Liver (tissue), 9 donors: ENCODE measurements around a stretch of chr11.

DNA sequence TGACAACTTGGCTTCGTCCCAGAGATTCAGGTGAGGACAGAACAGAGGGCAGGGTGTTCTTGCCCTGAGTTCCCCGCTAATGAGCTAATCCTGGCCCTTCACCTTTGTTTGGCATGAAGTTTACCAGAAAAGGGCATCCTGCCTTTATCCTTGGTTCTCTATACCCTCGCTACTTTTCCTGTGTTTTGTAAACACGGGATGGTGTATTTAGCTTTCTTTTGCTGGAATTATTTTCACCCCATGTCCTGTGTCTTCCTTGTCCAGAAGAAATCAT, 10.4 kb upstream of the PLET1 start:
- PRO-cap, 5 experiments, result no peak in any of the 5 experiments
- RAMPAGE, long total RNA, 2 experiments, result no peak in any of the 2 experiments
- RRBS, result no CpG with 5 or more reads among the region's 4 CpGs

DNA sequence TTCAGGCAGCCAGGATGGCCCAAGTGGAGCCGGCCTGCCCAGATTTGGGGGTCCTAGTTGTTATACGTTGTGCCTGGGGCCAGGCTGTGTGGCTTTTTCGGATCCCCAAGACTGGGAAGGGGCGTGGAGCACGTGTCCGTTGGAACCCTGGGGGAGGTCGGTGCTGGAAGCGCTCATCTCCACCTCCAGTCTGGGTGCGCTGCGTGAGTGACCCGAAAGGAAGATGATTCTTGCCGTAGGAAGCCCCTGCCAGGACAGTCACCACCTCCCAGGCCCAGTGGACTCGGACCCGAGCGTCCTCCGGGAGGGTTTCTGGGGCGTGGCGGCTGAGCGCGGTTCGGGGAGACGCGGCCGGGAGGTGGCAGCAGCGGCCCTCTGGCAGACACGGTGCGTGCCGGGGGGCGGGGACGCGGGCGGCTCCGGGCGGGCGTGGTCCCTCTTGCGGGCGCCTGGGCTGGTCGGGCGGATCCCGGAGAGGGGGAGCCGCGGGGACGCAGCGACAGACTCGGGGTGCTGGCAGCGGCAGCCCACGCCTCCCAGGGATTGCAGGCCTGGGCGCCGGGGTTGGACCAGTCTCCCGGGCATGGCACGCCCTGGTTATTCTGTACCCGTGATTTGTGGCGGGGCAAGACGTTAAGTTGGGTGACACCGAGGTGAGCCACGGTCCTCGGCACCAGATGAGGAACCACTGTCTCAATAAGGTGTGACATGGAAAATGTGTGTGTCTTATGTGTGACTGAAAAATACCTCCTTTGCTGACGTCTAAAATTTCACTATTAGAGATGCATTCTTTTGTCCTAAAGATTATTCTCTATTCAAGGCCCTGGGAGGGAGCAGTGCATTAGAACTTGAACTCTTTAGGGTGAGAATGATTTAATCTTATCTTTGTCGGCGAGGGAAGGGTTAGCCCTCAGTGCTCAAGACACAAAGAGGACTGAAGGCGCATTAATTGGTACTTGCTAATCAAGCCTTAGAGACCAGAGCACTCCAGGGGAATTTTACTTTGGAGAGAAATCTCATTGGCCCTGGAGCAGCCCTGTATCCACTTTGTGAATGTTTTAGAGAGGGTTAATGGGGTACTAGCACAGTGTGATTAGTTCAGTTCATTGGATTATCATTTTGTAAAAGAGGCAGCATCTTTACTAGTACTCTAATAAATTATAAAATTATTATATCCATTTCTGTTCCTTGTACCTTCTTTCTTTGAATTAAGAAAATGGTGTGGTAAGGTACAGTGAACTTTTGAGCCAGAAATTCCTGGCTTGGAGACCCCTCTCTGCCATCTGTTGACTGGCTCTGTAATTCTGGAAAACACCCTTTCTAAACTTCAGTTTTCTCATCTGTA, 29.6 kb upstream of the PLET1 start:
- PRO-cap, 5 experiments, result peak in 5 of 5 experiments; most common plus-strand start position 502 of the sequence (in 5)
- RAMPAGE, long total RNA, 2 experiments, result no peak in any of the 2 experiments
- RRBS, result 2% methylated on average over 28 of the region's 61 CpGs

DNA sequence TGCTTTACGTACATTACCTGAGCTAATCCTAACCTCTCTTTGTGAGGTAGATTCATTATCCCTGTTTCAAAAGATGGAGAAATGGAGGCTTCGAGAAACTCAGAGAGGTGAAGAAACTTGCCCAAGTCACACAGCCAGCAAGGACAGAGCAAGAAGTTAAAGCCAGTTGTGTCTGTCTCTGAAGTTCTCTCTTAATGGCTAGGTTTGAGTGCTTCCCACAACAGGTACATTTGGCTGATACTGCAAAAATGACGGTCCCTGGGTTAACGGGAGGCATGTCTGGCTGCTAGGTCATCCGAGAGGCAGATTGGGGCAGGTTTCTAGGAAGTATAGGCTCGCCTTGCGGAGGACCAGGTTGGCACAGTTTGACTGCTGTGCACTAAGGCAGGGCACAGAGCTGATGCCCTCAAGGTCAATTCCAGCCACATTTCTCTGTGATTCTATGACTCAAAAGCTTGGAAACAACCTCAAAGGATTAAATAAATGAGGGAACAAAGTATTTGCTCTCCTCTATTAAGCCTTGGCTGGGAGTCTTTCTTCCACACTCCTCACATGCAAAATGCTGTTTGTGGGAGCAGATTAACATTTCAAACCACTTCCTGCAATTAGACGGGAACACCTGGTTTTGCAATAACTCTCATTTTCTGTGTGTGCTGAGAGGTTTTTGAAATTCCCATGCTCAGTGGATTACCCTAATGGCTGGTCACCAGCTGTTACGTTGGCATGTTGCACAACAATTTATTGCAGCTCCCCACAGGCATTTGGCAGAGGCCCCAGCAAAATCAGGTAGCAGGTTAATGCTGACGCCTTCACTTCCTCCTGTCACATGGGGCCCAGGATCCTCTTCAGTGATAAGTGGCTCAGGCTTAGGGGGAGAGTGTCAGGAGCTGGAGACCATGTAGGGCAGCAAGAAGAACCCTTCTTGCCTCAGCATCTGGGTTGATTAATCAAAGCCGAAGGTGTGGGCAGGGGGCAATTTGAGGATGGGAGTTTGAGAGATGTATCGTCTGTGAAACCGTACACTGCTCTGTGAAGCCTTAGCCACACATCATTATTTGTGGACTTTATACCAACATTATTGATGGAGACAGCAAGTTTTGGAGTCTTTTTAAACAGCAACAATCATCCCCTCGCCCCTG, 61.0 kb upstream of the PLET1 start:
- PRO-cap, 5 experiments, result peak in 5 of 5 experiments; most common plus-strand start position 880 of the sequence (in 2); most common minus-strand start position 561 of the sequence (in 3)
- RAMPAGE, long total RNA, 2 experiments, result no peak in any of the 2 experiments
- RRBS, result no CpG with 5 or more reads among the region's 14 CpGs

- PRO-cap, 5 experiments, result no peak in any of the 5 experiments
- RAMPAGE, long total RNA, 2 experiments, result no peak in any of the 2 experiments
- RRBS, result no CpG with 5 or more reads among the region's 19 CpGs
These were observed 176.6 kb upstream of the NCAM1 start for GRCh38 chr11:112784489-112785058.

- PRO-cap, 5 experiments, result peak in 2 of 5 experiments; most common plus-strand start chr11:113275449 (in 2); most common minus-strand start chr11:113275345 (in 1)
- RAMPAGE, long total RNA, 2 experiments, result no peak in any of the 2 experiments
- RRBS, result no CpG with 5 or more reads among the region's 15 CpGs
These were observed 39.1 kb upstream of the TTC12 start for GRCh38 chr11:113275163-113275748.

GRCh38 chr11:113324400-113325012, 10.1 kb downstream of the TTC12 start:
- PRO-cap, 5 experiments, result no peak in any of the 5 experiments
- RAMPAGE, long total RNA, 2 experiments, result no peak in any of the 2 experiments
- RRBS, result no CpG with 5 or more reads among the region's 6 CpGs

- PRO-cap, 5 experiments, result no peak in any of the 5 experiments
- RAMPAGE, long total RNA, 2 experiments, result no peak in any of the 2 experiments
- RRBS, result no CpG with 5 or more reads among the region's 5 CpGs
These were observed 10.0 kb upstream of the HTR3B start for GRCh38 chr11:113894564-113895051.

DNA sequence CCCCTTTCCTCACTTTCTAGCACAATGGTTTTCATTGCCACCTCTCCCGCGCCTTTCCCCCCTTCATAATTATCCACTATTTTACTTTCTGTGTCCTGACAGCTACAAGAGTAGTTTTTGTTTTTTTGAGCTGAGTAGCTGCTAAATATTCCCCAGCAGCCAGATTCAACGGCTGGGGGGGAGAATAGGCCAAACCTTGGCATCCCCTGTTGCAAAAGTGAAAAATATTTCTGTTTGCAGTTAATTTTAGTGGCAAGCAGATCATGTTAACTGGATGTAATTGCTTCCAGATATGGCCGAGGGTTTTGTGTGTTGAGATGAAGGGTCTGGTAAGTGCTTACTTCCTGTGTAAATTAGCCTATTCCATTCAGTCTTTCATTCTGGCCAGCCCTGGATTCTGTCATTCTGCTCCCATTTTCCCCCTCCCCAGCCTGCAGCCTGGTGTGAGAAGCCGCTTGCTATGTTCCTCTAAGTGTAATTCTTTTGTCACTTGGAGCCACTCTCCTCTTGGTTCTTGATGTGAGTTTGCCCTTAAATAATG, 17.4 kb downstream of the ZBTB16 start:
- PRO-cap, 5 experiments, result no peak in any of the 5 experiments
- RAMPAGE, long total RNA, 2 experiments, result no peak in any of the 2 experiments
- RRBS, result no CpG with 5 or more reads among the region's 5 CpGs

GRCh38 chr11:114082704-114083657, 23.5 kb downstream of the ZBTB16 start:
- PRO-cap, 5 experiments, result peak in 1 of 5 experiments; most common plus-strand start chr11:114083057 (in 1); most common minus-strand start chr11:114082954 (in 1)
- RAMPAGE, long total RNA, 2 experiments, result no peak in any of the 2 experiments
- RRBS, result no CpG with 5 or more reads among the region's 29 CpGs

DNA sequence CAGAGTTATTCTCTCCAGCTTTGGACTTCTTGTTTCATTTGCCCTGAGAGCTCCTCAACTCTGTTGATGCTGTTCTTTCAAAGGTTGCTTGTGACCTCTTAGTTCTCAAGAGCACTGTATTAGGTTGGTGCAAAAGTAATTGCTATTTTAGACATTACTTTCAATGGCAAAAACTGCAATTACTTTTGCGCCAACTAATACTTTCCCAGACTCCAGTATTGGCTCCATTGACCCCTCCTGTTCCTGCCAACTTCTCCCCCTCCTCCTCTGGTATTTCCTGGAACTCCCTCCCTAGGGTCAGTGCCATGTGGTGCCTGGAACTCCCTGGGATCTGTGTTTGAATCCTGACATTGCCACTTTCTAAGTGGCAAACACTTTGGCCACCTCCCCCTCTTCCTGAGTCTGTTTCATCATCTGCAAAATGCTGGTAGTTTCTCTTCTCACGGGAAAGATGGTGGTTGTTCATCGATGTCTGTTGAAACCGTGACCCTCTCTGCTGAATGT, 27.3 kb downstream of the ZBTB16 start:
- PRO-cap, 5 experiments, result no peak in any of the 5 experiments
- RAMPAGE, long total RNA, 2 experiments, result no peak in any of the 2 experiments
- RRBS, result no CpG with 5 or more reads among the region's 4 CpGs

- PRO-cap, 5 experiments, result peak in 1 of 5 experiments; most common plus-strand start chr11:114126007 (in 1)
- RAMPAGE, long total RNA, 2 experiments, result no peak in any of the 2 experiments
- RRBS, result no CpG with 5 or more reads among the region's 5 CpGs
These were observed 66.3 kb downstream of the ZBTB16 start for GRCh38 chr11:114125766-114126274.

GRCh38 chr11:114147108-114147935, 87.8 kb downstream of the ZBTB16 start:
- PRO-cap, 5 experiments, result no peak in any of the 5 experiments
- RAMPAGE, long total RNA, 2 experiments, result no peak in any of the 2 experiments
- RRBS, result no CpG with 5 or more reads among the region's 6 CpGs

GRCh38 chr11:114153124-114153852, 93.8 kb downstream of the ZBTB16 start:
- PRO-cap, 5 experiments, result peak in 5 of 5 experiments; most common plus-strand start chr11:114153467 (in 2); most common minus-strand start chr11:114153270 (in 4)
- RAMPAGE, long total RNA, 2 experiments, result start-site peak on the minus strand in 1 of 2 experiments, at chr11:114153264-114153291 at its widest, 155 reads per replicate
- RRBS, result no CpG with 5 or more reads among the region's 6 CpGs

GRCh38 chr11:114174755-114175454, 115.4 kb downstream of the ZBTB16 start:
- PRO-cap, 5 experiments, result no peak in any of the 5 experiments
- RAMPAGE, long total RNA, 2 experiments, result no peak in any of the 2 experiments
- RRBS, result no CpG with 5 or more reads among the region's 3 CpGs

- PRO-cap, 5 experiments, result peak in 1 of 5 experiments; most common plus-strand start chr11:114183309 (in 1); most common minus-strand start chr11:114183225 (in 1)
- RAMPAGE, long total RNA, 2 experiments, result no peak in any of the 2 experiments
- RRBS, result no CpG with 5 or more reads among the region's 22 CpGs
These were observed 113.1 kb upstream of the NNMT start for GRCh38 chr11:114182942-114183691.

GRCh38 chr11:114243670-114244450, 52.3 kb upstream of the NNMT start:
- PRO-cap, 5 experiments, result no peak in any of the 5 experiments
- RAMPAGE, long total RNA, 2 experiments, result no peak in any of the 2 experiments
- RRBS, result no CpG with 5 or more reads among the region's 13 CpGs

DNA sequence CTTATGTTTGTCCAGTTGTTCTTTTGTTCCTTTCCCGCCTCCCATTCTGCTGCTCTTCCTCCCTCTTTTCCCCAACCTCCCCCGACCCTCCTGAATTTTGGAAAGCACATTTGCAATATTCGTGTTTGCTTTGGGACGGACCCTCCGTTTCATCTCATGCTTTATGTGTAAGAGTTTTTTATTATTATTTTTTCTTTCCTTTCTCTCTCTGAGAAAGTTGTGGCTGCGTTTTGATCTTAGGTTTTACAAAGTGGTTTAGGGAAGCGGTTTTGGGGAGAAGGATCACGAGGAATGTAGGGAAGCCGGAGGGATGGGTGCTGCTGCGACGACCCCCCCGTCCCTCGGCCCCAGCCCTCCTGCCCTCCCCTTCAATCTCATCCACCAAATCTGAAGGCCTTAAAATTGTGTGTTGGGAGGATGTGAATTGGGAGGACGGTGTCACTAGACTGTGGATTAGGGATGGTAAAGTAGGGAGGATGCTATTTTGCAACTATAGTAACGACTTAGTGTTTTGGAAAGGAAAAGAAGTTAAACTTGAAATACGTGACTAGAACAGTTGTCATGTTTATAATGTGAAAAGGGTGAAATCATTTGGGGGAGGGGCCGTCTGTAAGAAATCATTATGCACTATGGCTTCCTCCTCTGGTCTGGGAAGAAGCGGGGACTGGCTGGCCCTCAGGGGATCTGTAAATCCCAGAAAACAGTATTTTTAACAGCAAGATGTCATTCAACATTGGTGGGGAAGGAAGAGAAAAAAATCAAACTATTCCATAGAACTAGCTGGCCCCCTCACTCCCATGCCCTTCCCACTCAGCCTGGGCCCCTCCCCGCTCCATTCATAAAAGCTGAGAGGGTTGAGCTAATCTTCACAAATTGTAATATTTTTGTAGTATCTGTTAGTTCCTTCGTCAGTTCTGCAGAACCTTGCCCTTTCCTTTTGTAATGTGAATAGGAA, 43.5 kb upstream of the NNMT start:
- PRO-cap, 5 experiments, result no peak in any of the 5 experiments
- RAMPAGE, long total RNA, 2 experiments, result no peak in any of the 2 experiments
- RRBS, result no CpG with 5 or more reads among the region's 20 CpGs

DNA sequence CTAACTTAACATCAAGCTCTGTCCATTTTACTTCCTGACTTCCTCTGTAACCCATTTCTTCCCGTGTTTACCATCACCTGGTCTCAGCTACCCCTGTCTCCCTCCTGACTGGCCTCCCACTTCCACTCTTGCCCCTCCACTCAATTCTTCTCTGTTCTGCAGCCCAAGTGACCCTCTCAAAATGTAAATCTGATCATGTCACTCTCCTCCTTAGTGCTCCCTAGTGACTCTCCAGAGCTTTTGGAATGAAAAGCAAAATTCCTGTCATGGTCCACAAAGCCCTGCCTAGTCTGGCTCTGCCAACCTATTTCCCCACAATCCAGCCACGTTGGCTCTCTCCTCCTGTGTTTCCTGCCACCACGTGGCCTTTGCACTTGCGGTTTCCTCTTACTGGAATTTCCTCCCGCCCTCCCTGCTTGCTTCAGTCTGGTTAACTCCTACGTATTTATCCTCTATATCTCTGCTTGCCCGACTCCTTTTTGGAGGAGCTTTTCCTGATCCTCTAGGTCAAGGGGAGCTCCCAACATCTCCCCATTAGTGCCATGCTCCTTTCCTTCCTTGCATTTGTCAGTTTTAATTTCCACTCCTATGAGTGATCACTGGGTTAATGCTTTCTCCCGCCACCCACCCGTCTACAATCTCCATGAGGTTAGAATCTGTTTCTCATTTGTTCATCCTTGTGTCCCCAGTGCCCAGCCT, 11.3 kb downstream of the NNMT start:
- PRO-cap, 5 experiments, result peak in 5 of 5 experiments; most common plus-strand start position 415 of the sequence (in 4); most common minus-strand start position 247 of the sequence (in 2)
- RAMPAGE, long total RNA, 2 experiments, result start-site peak on the minus strand in 1 of 2 experiments, centred at position 241 of the sequence, 7 reads per replicate
- RRBS, result no CpG with 5 or more reads among the region's 9 CpGs

GRCh38 chr11:115471363-115471732, 32.9 kb downstream of the CADM1 start:
- PRO-cap, 5 experiments, result peak in 2 of 5 experiments; most common plus-strand start chr11:115471673 (in 1); most common minus-strand start chr11:115471518 (in 2)
- RAMPAGE, long total RNA, 2 experiments, result no peak in any of the 2 experiments
- RRBS, result no CpG with 5 or more reads among the region's 3 CpGs

- PRO-cap, 5 experiments, result peak in 5 of 5 experiments; most common plus-strand start chr11:115523647 (in 5); most common minus-strand start chr11:115523551 (in 1)
- RAMPAGE, long total RNA, 2 experiments, result no peak in any of the 2 experiments
- RRBS, result no CpG with 5 or more reads among the region's 6 CpGs
These were observed 19.3 kb upstream of the CADM1 start for GRCh38 chr11:115523496-115523933.